Endometrial microvascular endothelial cells (primary cell): ENCODE measurements around the genes MYBBP1A, SMTNL2 and ENO3.

DNA sequence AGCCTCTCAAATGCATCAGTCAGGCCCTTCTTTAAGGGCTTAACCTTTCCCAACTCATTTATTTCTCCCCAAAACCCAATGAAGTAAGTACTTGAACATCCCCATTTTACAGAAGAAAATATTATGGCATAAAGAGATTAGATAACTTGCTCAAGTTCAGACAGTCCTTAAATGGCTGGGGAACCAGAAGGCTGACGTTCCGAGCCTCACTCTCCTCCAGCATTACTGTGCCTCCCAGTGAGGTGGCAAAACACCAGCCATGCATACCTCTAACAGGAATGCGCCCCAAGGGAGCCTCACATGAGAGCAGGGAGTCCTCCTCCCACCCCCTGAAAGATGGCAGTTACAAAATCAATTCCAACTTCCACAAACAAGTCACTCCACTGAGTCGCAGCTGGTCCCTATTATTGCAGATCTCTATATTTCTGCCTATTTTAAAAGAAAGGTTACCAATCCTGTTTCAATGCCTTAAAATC lies 55.6 kb downstream of the ANKFY1 start:
- RAMPAGE, long total RNA: no peak

GRCh38 chr17:4232123-4232730 lies 31.6 kb downstream of the ANKFY1 start:
- RAMPAGE, long total RNA: no peak

- RAMPAGE, long total RNA: no peak
Observed at GRCh38 chr17:4233553-4234086, 30.2 kb downstream of the ANKFY1 start.

GRCh38 chr17:4365475-4366410 lies 732 bp downstream of the UBE2G1 start:
- RAMPAGE, long total RNA: no peak

DNA sequence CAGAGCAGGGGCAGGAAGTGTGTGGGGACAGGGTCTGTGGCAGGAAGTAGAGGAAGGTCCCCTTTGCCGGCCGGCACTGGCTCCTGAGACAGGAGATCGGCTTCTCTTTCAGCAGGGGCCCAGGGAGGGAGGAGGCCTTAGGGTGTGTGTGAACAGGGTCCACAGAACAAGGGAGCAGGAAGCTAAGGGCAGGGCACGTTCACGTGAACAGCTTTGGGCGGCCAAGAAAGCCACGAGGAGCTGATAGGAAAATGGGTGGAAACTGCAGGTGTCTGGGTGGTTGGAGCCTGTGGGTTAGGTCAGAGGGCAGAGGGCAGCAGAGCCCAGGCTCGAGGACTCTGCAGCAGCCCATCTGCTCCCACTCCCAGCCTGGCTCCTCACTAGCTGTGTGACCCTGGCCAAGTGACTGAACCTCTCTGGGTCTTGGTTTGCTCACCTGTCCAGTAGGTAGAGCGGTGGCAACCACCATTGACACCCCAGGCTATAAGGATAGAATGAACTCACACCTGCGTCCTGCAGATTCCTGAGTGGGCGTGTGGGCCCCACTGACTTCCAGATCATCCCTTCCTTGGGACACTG lies 17.3 kb upstream of the SPNS2 start:
- RAMPAGE, long total RNA: no peak

DNA sequence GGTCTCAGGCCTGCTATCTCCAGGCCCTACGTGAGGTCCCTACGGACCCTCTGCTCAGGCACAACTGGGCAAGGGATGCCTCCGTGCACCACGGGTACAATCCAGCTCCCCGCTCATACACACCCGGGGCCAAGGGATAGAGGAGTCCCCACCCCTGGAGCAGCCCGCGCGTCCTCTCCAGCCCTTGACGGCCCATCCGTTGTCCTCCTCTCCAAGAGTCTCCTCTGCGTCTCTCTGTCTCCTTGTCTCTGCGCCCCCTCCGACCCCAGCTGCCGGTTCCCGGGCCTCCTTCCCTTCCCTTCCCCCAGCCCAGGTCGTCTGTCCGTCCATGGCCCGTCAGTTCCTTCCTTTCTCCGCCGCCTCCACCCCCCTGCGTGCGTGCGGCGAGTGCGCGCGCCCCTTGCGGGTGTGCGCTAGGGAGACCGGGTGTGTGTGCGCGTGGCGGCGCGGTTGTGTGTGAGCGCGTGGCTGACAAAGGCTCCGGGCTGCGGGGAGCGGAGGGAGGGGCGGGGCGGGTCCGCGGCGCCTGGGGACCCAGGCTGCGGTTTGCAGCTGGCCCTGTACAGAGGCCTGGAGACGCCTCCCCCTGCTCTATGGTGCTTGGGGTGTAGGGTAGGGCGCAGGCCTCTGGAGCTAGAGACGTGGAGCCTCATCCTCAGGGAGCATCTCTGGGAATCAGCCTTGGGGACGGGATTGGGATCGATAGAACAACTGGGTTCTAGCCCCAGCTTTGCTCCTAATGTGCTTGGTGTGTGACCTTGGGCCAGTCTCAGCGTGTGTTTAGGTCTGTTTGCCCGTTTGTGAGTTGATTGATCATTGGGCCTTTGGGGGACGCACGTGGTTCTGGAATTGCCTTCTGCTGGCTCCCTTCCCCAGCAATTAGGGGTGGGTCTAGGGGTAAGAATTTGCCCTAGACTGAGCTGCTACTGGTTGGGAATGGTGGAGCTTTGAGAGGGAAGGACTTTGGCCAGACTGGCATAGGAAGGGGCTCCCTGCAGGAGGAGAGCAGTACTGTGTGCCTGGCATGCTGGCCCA lies 1.1 kb downstream of the SPNS2 start:
- RAMPAGE, long total RNA: no peak

GRCh38 chr17:4554979-4556387 lies at the start of gene MYBBP1A:
MYBBP1A (minus strand) TSS chr17:4555384.
- RAMPAGE, long total RNA: start-site peak on the minus strand at chr17:4555340-4555358, 27 and 101 reads in 2 replicates

DNA sequence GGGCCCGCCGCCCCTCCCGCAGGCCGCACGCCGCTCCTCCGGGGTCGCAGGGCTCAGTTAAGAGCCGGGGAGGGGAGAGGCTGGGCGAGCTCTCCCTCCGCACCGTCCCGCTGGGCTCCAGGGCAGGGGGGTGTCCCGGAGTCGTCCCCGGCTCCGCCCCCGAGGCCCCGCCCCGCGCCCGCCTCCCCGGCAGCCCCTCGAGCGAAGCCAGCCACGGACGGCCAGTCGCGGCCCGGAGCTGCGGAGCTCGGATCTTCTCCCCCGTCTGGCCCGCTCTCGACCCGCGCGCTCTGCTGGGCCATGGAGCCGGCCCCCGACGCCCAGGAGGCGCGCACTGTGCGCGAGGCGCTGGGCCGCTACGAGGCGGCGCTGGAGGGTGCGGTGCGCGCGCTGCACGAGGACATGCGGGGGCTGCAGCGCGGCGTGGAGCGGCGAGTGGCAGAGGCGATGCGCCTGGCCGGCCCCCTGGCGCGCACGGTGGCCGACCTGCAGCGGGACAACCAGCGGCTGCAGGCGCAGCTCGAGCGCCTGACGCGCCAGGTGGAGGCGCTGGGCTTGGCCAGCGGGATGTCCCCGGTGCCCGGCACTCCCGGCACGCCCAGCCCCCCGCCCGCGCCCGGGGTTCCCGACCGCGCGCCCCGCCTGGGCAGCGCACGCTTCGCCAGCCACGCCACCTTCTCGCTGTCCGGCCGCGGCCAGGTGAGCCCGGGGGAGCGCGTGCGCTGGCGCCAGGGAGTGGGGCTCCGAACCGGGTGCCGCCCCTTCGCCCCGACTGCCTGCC lies at the start of gene SMTNL2:
Gene SMTNL2 (plus strand): TSS at position 224 of the 781 bp plus-strand sequence.
- RAMPAGE, long total RNA: no peak

- RAMPAGE, long total RNA: no peak
Observed at GRCh38 chr17:4585087-4586038, 1.0 kb downstream of the SMTNL2 start.

DNA sequence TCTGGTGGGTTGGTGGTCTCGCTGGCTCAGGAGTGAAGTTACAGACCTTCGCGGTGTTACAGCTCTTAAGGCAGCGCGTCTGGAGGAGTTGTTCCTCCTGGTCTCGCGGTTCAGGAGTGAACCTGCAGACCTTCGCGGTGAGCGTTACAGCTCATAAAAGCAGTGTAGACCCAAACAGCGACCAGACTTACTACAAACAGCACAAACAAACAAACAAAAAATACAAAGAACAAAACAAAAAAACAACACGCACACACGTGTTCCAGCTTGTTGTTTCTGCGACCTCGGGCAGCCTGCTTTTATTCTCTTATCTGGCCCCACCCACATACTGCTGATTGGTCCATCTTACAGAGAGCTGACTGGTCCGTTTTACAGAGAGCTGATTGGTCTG lies 14.3 kb upstream of the ALOX15 start:
- RAMPAGE, long total RNA: no peak

DNA sequence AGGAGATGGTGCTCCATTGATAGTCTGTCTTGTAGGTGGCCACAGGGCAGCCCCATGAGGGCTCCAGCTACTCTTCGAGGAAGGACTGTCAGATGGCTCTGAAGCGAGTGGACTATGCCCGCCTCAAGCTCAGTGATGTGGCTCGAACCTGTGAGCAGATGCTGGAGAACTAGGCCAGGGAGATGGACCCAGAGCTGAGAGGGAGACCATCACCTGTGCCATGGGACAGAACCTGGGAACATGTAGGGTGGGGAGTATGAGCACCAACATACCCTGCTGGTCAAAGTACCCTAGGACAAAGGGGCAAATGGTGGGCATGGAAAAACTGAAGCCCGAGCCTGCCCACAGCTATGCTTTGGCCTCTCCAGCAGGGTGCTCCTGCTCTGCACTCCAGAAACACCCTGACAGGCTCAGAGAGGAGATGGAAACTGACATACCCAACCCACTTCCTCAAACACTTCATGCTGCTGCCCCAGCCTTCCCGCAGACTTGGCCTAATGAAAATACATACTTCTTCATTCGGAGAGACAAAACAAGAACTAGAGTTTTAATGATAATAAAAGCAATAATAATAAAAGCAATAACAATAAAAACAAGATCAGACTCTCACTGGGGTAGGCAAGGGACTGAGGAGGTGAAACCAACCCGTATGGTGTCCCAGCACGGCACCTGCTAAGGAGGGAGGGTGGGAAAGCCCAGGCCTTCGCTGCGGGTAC lies 1.9 kb downstream of the MED11 start:
- RAMPAGE, long total RNA: no peak

DNA sequence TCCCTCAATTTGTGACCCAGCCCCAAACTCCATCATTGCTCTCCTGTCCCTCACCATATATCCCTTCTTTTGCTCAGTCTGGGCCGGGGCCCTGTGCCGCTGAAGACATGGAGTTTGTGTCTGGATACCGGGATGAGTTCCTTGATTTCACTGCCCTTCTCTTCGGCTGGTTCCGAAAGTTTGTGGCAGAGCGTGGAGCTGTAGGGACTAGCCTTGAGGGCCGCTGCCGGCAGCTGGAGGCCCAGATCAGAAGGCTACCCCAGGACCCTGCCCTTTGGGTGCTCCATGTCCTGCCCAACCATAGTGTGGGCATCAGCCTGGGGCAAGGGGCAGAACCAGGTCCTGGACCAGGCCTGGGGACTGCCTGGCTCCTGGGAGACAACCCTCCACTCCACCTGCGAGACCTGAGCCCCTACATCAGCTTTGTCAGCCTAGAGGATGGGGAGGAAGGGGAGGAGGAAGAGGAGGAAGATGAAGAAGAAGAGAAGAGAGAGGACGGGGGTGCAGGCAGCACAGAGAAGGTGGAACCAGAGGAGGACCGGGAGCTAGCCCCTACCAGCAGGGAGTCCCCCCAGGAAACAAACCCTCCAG lies 809 bp upstream of the CXCL16 start:
- RAMPAGE, long total RNA: no peak

- RAMPAGE, long total RNA: no peak
Observed at GRCh38 chr17:4741578-4742263, 2.0 kb upstream of the CXCL16 start.

DNA sequence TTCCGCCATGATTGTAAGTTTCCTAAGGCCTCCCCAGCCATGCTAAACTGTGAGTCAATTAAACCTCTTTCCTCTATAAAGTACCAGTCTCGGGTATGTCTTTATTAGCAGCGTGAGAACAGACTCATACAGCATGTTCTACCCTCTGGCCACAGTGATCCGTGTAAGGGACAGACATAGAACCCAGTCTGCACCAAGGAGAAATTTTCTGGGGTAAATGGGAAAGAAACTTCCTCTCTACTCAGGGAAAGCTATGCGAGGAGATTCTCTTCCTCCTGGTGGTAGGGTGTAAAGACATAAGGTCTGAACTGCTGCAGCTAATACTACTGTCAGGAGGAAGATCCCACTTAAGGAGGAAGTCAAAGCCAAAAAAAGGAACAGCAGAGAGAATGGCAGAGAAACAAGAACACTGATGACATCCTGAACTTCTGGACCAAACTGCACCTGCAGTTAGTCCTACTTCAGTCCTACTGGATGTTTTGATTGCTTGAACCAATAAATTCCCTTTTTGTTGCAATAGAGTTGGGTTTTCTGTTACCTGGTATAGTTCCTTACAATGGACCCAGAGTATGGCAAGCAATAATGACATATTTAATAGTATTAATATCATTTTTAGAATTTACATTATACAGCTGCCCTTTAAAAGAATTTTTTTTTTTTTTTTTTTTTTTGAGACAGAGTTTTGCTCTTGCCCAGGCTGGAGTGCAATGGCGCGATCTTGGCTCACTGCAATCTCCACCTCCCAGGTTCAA lies 7.0 kb upstream of the TM4SF5 start:
- RAMPAGE, long total RNA: no peak

DNA sequence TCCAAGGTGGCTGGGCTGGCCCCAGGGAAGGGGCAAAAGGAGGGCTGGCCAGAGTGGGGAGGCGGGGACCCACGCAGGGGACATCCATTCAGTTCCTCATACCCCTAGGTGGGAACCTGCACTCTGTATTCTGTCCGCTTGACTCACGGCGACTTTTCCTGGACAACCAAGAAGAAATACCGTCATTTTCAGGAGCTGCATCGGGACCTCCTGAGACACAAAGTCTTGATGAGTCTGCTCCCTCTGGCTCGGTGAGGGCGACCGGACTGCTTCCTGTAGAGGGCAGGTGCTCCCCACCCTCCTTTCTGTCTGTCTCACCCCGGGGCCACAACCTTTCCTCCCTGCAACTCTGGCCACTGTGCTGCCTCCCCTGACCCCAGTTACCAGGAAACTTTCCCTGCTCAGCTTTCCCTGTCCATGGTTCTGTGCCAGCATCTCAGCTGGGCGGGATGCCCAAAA lies 1.2 kb downstream of the PLD2 start:
- RAMPAGE, long total RNA: no peak

DNA sequence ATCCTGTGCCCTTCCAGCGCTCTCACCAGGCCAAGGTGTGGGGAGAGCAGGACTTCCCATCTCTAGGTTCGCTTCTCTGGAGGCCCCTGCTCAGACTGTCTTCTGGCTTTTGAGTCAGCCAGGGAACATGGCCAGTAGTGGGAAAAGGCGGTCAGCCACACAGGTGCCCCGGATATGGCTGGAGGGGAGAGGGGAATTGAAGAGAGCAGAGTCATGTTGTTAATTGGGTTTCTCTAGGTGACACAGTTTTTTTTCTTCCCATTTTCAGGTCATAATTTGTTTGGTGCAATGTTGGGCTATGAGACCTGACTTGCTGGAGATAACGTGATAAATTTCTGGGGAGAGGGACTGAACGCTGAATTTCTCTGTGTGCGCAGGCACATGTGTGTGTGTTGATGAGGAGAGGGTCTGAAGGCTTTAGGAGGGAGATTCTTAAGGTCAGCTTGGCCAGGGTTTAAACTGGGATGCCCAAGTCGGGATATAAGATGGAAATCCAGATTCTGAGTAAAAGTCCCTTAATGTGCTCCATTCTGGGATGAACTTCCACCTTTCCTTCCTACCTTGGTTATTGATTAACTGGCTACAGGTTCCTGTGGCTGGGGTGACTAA lies 1.7 kb downstream of the MINK1 start:
- RAMPAGE, long total RNA: no peak

DNA sequence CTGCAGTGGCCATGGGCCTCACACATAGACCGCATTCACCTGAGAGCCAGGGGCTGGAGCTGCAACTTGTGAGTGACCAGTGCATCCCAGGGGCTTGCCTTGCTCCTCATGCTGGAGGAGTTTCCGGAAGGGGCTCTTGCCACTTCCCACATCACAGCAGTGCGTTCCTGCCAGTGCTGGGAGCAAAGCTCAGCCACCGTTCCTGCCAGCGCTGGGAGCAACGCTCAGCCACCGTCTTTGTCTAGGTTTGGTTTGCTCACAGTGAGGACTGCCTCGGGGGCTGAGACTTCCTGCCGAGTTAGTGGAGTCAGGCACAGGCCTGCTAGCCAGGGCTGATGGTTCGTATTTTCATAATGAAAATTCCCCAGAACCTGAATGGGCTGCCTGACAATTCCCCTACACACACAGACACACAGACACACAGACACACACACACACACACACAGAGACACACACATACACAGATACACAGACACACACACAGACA lies 5.4 kb upstream of the CHRNE start:
- RAMPAGE, long total RNA: no peak

DNA sequence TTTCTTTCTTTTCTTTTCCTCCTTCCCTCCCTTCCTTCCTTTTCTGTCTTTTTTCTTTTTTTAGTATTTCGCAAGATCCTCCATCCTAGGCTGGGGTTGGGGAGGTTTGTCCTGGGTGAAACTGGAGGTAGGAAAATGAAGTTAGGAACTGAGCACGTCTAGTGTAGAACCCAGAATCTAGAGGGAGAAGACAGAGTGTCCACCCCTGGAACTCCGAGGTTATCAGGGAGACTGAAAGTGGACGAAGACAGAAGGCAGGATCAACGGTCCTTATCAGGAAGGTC lies 1.0 kb downstream of the RNF167 start:
- RAMPAGE, long total RNA: no peak

DNA sequence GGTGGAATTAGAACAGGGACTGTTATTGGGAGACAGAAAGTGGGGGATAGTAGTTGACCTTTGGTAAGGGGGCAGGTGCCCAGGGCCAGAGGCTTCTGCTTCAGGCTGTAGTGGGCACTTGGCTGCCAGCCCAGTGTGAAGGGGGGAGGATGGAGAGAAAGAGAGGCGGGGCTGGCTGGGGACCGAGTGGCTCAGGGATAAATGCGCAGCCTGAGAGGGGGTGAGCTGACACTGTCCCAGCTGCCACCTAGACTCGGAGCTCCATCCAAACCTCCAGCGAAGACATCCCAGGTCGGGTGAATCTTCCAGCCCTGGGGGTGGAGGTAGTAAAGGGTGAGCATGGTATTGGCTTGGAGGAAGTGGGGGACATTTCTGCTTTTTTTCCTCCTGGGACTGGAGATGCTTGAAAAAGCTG lies at the start of gene ENO3:
Gene ENO3 (plus strand): TSS at position 228 of the 415 bp plus-strand sequence.
- RAMPAGE, long total RNA: no peak

DNA sequence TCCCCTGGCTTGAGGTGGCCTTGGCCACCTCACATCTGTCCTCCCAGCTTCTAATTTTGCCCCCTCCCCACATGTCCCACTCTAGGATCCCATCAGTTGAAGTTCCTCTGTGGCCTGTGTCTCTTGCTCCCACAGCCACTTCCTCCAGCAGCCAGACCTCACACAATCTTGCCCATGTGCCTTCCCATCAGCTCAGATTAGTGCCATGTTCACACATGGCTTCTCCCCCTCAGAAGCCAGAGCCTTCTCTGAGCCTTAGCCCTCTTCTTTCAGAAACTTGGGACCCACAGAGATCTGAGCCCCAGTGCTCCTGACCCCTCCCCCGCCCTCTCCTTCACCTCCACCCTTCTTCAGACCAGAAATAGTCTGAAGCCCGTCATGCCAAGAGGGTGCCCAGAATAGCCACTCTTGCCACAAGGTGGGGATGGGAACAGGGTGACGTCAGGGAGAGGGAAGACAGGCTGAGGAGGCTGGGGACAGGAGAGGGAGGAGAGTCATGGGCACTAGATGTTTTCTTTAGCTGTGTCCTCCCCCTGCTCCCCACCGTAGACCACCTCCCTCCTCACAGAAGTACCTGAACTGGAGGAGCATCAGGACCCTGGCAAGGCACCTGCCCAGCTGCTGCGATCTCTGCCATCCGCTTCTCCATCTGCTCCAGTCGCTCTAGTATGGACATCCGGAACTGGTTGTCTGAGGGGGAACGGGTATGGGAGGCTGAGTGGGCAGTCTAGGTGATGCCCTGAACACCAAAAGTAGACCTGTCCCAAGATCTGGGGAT lies 6.4 kb upstream of the SPAG7 start:
- RAMPAGE, long total RNA: no peak